Colonic mucosa (tissue), 1 donor: ENCODE data around the gene ETNPPL.

GRCh38 chr4:108171195-108171829 lies 2.6 kb upstream of the LEF1 start:
- PRO-cap, result bidirectional peak, plus-strand start at chr4:108171771, minus-strand start at chr4:108171686

DNA sequence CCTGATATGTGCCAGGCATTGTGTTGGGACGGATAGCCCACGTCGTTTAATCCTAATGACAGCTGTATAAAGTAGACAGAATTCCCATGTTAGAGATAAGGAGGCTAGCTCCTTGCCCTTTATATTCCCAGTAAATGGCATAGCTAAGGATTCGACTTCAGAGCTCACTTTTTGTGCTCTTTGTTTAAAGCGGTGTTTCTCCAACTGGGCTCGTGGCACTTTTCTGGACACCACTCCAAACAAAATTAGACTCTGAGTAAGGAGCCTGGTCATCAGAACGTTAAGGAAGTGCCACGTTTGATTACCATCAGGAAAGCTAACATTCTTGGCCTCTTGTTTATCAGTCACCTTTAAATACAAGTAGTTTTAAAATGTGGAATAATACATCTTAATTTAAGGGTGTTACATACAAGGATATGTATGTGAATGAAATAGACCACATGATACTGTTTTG lies 1.1 kb downstream of the RPL34 start:
- PRO-cap, result no peak

- PRO-cap, result no peak
Observed at GRCh38 chr4:108762545-108763266, at the start of gene ETNPPL. Gene ETNPPL, minus strand, starts transcription at chr4:108763053.

- PRO-cap, result no peak
Observed at GRCh38 chr4:109528313-109528639, 31.8 kb upstream of the MCUB start.

- PRO-cap, result unidirectional peak, minus-strand start at chr4:110066144
Observed at GRCh38 chr4:110066010-110066214, 132.5 kb downstream of the ELOVL6 start.

- PRO-cap, result no peak
Observed at GRCh38 chr4:110182607-110183637, 15.5 kb downstream of the ELOVL6 start.

GRCh38 chr4:110196587-110196984 lies 1.8 kb downstream of the ELOVL6 start:
- PRO-cap, result bidirectional peak, plus-strand start at chr4:110196831, minus-strand start at chr4:110196770

DNA sequence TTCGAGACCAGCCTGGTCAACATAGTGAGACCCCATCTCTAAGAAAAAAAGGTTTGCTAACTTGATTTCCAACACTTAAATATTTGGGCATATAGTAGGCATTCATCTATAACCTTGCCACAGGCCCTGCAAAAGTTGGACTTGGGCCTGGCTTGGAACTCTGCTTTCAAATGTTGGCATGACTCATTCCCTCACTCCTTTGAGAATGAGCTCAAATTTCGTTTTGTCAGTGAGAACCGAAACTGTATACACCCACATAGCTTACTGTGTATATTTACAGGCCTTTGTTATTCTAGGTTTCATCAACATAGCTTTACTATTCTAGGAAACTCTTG lies 88.7 kb upstream of the ELOVL6 start:
- PRO-cap, result no peak

DNA sequence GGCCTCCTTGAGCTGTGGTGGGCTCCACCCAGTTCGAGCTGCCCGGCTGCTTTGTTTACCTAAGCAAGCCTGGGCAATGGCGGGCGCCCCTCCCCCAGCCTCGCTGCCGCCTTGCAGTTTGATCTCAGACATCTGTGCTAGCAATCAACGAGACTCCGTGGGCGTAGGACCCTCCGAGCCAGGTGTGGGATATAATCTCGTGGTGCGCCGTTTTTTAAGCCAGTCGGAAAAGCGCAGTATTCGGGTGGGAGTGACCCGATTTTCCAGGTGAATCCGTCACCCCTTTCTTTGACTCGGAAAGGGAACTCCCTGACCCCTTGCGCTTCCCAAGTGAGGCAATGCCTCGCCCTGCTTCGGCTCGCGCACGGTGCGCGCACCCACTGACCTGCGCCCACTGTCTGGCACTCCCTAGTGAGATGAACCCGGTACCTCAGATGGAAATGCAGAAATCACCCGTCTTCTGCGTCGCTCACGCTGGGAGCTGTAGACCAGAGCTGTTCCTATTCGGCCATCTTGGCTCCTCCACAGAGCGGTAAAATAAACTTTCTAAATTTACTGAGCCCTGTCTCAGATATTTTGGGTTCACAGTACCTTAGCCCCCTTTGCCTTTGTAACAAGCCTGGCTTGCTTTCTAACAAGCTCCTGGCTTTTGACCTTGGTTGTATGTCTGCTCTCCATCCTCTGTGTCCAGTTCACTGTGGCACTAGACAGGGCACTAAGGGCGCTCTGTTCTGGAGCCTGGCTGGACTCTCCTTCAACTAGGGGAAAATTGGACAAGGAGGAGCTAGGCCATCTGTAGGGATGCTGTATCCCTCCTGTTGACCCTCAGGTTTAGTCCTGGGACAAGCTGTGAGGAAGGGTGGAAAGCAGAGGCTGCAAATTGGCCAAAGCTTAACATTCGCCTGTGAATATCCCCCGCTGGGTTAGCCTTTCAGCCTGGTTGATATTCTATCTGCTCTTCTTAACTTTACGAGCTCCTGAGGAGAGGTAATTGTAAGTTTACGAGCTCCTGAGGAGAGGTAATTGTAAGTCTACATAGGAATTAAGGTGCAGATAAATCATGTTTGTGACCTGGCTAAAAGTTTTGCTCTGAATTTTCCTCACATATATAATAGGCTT lies 64.7 kb upstream of the ENPEP start:
- PRO-cap, result no peak

GRCh38 chr4:110621885-110622707 lies 781 bp downstream of the PITX2 start:
- PRO-cap, result no peak

- PRO-cap, result no peak
Observed at GRCh38 chr4:110632791-110633234, 9.9 kb upstream of the PITX2 start.

- PRO-cap, result no peak
Observed at GRCh38 chr4:112279939-112280389, 5.7 kb downstream of the TIFA start.

- PRO-cap, result unidirectional peak, minus-strand start at chr4:112287744
Observed at GRCh38 chr4:112287563-112288044, 1.9 kb upstream of the TIFA start.

- PRO-cap, result no peak
Observed at GRCh38 chr4:112646985-112647584, 10.1 kb downstream of the LARP7 start.

DNA sequence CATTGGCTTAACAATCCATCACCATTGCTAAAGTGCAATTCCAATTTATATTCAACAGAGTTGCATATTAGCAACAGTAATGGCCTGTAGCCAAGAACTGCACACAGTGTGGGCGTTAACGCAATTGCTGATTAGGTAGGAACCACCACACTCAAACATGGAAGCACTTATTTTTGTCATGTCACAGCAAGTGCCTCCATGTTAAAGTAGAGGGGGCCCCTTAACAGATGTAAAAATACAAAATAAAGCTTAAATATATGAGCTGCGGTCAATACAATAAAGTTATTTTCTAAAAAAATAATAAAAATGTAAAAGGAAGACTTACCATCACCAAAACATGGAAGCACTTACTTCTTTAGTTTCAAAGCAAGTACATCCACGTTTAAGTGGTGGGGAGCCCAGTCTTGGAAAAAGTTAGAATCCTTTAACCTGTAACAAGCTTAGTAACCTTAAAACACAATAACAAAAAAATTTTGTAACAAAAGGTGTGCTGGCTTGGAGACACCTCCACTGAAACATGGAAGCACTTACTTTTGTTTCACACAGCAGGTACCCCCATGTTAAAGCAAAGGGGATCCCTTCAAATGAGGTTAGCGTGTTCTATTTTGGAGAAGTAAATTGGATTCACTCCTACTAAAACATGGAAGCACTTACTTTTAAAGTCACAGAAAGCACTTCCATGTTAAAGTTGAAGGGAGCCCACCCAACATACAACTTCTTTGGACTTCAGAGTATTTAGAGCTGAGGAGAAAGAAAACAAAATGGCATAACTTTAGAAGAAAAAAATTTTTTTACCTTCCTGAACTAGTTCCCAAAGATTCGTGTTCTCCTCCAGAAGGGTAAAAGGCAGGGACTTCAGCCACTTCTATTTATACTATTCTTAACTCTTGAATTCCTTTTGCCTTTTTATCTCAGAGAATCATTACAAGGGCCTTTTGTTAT lies 11.2 kb downstream of the LARP7 start:
- PRO-cap, result no peak

DNA sequence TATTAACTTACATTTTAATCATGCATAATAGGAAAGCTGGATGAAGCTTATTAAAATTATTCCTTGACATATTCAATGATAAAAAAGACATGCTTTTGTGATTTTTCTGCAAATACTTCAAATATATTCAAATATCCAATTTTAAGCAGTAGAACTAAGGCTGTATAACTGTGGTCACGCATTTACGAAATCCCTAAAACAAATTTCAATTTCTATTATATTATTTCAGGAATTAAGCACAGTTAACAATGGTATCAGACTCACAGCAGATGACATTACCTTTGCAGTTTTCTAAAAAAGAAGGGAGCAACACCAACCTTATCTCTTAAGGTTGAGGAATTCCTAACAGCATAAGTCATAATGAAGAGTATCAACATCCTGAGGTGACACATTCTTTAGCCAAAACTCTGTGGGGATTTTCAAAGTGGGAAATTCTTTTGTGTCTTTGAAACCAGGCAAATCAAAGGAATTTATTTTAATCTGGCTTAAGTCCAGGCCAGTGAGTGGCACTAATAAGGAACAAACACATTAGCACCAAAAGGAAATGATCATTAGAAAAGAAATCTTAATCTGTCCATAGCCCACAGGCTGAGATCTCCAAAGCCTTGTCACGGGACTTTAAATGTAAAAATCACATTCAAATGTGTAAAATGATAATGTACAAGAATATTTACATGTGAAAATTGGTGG lies 110.0 kb downstream of the LARP7 start:
- PRO-cap, result no peak

- PRO-cap, result no peak
Observed at GRCh38 chr4:112895687-112896490, 153.6 kb upstream of the ANK2 start.

DNA sequence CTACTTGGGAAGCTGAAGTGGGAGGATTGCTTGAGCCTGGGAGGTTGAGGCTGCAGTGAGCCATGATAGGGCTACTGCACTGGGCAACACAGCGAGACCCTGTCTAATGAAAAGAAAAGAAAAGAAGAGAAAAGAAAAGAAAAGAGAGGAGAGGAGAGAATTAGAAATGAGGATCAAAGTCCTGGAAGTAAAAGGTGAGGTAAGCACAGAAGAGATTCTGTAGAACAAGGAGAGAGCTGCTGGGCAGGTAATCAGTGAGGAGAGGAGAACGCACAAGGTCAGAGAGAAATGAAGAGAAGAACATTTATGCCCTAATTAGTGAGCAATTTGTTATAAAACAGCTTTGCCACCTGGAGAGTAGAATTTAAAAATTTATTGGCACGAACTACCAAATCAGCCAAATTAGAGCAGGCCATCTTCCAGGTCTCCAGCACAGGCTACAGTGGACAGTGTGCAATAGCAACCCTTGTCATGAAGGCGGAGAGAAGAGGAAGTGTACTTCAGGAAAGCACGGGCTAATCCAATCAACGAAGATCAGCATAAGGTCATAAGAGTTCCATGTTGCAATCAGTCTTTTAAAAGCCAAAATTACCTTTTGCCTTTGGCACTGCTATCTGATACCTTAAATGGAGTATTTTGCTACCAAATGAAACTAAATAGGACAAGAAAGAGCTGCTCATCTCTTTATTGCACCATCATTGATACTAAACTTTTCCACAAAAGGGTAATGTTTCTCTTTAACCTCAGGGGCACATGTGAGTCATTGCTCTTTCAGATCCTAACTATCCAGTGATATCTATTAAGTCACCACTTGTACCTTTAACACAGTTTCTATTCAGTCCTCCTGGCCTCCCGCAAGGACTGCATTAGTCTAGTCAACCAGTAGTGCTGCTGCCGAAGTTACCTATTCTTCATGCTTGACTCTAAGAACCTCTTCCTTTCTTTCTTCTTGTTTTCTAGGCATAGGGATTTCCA lies 19.8 kb downstream of the ANK2 start:
- PRO-cap, result no peak

GRCh38 chr4:113106197-113106463 lies 56.7 kb downstream of the ANK2 start:
- PRO-cap, result no peak

- PRO-cap, result no peak
Observed at GRCh38 chr4:113116385-113117513, 67.3 kb downstream of the ANK2 start.